Measurements from ENCODE around the genes LRIG2 and TSHB.

DNA sequence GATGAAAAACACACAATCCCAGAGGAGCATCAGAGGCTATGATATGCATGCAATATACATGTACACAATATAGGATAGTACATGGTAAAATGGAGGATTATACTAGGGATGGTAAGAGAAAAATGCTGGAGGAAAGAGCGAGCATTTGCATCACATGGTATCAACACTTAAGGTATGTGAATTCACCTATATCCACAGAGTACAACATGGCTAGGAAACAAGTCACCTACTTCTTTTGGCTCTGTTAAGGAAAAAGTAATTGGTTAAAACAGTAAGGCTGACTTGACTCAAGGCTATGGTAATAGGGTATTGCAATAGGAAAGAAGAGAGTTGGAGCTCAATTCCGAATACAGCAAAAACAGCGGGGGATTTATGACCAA lies 1.7 kb downstream of the MOV10 start:
- PRO-cap, result no peak
- RAMPAGE, long total RNA, result no peak

DNA sequence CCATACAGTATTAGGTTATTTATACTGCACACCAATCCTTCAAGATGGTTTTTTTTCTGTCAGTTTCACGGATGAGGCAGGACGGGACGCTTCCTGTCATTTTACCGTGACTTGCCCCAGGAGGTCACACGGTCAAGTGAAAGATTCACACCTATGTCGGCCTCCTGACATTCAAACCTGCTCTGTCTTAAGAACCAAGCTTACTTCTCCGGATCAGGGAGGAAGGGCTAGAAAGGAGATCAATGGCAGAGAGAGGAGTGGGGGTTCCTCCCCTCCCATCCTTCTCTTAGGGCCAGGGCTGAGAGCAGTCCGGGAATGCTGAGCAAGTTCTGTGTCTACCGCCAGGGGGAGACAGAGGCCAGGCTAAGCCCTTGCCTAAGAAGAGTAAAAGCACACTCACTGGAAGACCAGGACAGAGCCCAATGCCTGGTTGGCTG lies 992 bp upstream of the PPM1J start:
- PRO-cap, result unidirectional peak, minus-strand start at position 288 of the sequence
- RAMPAGE, long total RNA, result no peak

DNA sequence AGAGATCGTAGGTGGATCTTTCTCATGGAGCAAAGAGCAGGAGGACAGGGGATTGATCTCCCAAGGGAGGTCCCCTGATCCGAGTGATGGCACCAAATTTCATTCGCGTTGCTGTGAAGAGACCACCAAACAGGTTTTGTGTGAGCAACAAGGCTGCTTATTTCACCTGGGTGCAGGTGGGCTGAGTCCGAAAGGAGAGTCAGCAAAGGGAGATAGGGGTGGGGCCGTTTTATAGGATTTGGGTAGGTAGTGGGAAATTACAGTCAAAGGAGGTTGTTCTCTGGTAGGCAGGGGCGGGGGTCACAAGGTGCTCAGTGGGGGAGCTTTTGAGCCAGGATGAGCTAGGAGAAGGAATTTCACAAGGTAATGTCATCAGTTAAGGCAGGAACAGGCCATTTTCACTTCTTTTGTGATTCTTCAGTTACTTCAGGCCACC lies 106.9 kb downstream of the TAFA3 start:
- PRO-cap, result no peak
- RAMPAGE, long total RNA, result no peak

- PRO-cap, result bidirectional peak, plus-strand start at chr1:113073221, minus-strand start at chr1:113073051; bidirectional peak, plus-strand start at chr1:113073652, minus-strand start at chr1:113073572
- RAMPAGE, long total RNA, result start-site peak on the minus strand at chr1:113073083-113073113, 10 and 7 reads in 2 replicates
Observed at GRCh38 chr1:113072937-113073801, at the start of gene LRIG2. TSS of gene LRIG2 (plus strand) at chr1:113073198.

DNA sequence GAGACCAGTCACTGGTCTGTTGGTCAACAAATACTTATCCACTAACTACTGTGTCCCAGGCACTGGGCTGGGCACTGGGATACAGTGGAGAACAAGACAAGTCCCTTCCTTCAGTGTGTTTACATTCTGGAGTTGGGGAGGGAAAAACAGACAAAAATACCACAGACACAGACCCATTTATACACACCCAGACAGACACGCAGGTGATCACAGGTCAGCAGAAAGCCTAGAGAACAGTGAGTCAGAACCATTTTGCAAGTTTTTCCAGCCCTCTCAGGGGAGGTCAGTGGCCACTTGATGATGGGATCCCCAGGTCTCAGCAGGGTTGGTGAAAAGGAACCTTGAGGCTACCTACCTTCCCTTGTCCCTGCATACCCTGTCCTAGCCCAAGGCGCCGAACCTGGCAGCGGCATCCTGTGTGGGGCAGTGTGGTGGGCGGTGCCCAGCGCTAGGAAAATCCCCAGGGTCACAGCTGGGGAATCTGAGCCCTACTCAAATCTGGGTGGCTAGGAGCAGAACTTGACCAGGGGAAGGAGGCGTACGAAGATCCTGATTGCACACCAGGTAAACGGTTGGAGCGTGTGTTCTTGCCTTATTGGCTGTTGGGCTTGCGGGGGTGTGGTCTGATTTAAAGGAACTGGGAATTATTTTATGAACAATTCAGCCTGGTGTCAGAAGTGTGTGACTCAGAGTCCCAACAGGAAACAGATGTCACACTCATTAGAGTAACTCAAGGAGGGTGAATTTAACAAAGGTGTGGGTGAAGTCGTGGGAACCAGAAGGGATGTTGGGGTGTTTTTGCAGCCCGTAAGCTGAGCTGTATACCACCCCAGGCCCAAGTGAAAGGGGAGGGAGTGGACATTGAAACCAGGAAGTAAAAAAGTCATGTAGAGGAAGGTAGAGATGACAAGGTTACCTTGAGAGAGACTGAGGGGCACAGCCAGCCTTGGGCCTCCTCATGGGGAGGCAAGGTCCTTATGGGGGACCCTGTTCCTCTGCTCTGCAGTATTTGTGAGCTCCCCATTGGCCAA lies 118.6 kb downstream of the LRIG2 start:
- PRO-cap, result no peak
- RAMPAGE, long total RNA, result no peak

DNA sequence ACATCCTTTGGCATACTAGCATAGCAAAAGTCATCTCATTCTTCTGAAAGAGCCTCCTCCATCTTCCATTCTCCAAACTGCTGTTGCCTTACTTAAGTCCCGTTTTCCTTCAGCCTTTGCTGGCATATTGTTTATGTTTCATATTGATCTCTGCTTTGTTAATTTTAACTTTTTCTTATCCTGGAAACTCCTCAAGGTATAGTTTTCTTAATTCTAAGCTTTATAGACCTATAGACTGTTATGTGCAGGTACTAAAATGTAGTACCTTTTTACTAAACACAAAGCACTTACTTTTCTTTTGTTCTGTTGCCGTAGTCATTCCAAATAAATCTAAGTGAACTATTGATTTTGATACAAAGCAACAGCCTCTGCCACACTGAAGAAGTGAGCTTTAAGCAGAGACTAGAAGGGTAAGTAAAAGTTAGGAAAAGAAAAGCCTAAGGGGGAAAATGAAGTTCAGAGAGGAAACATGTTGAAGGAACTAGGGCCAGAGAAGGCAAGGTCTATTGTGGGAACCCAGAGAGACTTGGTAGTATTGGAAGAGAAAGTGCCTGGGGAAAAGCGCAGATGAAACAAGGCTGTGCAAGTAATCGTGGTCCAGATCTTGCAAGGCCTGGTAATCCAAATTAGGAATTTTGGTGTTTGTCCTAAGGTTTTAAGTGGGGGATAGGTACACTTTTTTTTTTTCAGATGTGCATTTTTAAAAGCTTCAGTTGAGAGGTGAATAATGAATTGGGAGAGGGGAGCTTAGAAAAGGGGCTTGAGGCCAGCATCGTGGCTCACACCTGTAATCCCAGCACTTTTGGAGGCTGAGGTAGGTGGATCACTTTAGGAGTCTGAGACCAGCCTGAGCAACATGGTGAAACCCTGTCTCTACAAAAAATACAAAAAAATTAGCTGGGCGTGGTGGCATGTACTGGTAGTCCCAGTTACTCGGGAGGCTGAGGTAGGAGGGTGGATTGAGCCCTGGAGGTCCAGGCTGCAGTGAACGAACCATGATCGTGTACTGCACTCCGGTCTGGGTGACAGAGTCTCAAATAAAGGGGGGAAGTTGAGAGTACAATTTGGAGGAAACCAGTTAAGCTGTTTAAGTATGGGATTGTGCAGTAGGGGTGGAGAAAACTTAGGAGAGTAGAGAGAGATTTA lies 4.1 kb downstream of the HIPK1 start:
- PRO-cap, result no peak
- RAMPAGE, long total RNA, result no peak

DNA sequence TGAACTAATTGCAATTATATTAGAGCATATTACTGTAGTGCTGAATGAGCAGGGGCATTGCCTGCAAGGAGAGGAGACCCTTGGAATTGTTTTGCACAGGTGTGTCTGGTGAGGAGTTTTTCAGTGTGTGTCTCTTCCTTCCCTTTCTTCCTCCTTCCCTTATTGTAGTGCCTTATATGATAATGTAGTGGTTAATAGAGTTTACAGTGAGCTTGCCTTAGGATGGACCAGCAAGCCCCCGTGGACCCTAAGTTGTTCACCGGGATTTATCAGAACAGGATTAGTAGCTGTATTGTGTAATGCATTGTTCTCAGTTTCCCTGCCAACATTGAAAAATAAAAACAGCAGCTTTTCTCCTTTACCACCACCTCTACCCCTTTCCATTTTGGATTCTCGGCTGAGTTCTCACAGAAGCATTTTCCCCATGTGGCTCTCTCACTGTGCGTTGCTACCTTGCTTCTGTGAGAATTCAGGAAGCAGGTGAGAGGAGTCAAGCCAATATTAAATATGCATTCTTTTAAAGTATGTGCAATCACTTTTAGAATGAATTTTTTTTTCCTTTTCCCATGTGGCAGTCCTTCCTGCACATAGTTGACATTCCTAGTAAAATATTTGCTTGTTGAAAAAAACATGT lies 4.2 kb upstream of the OLFML3 start:
- PRO-cap, result no peak
- RAMPAGE, long total RNA, result no peak

- PRO-cap, result no peak
- RAMPAGE, long total RNA, result no peak
Observed at GRCh38 chr1:114033095-114033701, 53.9 kb downstream of the OLFML3 start.

GRCh38 chr1:114151942-114153352 lies 1.2 kb downstream of the SYT6 start:
- PRO-cap, result no peak
- RAMPAGE, long total RNA, result no peak

GRCh38 chr1:114408439-114409101 lies 102.4 kb downstream of the TRIM33 start:
- PRO-cap, result no peak
- RAMPAGE, long total RNA, result no peak

GRCh38 chr1:114420207-114420986 lies 90.6 kb downstream of the TRIM33 start:
- PRO-cap, result no peak
- RAMPAGE, long total RNA, result no peak

DNA sequence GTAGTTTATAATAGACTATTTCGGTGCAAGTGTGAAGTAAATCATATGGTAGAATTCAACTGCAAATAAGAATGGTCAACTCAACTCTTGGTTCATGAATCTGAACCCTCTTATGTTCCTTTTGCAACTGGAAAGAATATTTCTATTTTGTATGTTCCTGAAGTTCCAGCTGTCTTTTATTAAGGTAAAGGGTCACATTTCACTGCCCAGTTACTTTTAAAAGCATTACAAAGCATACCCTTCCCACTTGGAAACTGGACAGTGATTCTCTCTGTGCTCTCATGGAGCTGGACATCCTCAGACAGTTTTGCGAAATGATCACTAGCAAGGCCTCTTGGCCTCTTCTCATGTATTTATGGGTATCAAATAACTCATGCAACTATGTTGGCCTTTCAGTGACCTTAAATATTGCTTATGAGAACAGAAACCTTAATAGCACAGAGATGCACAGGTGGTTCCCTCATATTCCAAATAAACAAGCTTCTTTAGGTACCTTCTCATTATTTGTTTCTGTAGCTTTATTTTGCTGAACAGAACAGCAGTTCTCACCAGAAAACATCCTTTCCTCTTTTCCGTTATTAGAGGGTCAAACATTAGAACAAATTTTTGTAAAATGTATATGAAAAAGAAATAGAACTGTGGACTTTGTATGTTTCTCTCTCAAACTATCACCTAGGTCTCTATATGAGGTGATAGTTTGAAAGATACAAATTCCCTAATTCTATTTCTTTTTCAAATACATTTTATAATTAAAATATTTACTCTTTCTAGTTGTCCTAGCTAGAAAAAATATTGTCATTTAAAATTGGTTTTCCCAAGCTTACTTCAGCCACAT lies 8.0 kb upstream of the AMPD1 start:
- PRO-cap, result no peak
- RAMPAGE, long total RNA, result no peak

GRCh38 chr1:114717402-114718195 lies 1.0 kb upstream of the NRAS start:
- PRO-cap, result no peak
- RAMPAGE, long total RNA, result no peak

DNA sequence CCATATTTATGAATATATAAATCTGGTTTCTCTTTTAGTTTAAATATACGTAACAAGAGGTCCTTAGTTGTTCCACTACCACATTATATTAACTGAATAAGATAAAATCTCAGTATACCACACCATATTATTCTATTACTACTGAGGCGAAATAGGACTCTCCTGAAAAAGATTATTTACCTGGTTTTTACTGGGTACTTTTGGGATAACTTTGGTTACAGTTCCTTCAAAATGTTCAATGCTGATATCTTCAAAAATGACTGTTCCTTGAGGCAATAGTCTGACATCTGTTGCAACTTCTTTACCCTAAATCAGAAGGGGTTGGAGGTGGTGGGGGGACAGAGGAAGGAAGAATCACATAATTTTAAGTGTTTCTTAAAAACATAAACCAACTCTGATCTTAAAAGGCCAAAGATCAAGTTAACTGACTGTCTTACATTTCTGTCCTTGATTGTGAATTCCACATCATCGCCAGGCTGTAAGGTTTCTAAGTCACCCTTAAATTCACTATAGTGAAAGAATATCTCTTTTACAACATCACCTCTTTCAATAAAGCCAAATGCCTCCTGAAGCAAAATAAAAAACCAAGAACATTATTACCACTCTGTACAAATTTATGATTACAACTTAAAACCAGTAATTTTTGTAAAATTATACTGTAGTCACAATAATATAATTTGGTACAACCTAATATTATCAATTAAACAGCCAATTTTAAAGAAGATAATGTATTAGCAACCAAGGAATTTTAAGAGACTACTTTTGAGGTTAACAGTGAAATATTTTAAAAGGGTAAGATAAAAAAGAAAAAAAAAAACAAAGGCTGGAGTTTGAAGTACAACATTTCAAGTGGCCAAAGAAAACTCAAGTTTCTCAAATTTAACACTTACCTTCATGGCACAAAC lies 17.2 kb upstream of the NRAS start:
- PRO-cap, result no peak
- RAMPAGE, long total RNA, result no peak

DNA sequence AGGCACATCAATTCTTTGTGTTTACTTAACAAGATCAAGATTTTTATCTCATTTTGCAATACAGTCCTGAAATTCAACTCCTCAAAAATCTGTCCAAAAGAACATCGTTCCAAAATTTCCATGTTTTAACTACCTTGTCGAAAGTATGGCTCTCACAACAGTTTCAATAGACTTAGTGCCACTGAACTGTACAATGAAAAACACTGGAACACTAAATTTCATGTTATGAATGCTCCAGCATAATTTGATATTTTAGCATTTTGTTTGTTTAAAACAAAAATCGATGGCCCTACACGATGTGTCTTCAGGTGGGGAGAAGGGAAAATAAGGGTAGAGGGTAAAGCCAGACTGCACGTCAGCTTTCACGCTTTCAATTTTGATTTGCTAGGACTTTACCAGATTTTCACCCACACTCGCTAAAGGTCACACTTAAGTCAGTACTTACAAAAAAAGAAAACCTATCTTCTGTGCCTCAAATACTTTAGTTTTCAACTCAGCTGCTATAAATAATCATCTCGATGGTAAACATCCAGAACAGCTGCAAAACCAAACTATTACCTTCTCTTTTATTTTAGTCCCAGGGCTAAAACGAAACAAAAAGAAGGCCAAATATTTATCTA lies 1.9 kb downstream of the CSDE1 start:
- PRO-cap, result no peak
- RAMPAGE, long total RNA, result no peak

DNA sequence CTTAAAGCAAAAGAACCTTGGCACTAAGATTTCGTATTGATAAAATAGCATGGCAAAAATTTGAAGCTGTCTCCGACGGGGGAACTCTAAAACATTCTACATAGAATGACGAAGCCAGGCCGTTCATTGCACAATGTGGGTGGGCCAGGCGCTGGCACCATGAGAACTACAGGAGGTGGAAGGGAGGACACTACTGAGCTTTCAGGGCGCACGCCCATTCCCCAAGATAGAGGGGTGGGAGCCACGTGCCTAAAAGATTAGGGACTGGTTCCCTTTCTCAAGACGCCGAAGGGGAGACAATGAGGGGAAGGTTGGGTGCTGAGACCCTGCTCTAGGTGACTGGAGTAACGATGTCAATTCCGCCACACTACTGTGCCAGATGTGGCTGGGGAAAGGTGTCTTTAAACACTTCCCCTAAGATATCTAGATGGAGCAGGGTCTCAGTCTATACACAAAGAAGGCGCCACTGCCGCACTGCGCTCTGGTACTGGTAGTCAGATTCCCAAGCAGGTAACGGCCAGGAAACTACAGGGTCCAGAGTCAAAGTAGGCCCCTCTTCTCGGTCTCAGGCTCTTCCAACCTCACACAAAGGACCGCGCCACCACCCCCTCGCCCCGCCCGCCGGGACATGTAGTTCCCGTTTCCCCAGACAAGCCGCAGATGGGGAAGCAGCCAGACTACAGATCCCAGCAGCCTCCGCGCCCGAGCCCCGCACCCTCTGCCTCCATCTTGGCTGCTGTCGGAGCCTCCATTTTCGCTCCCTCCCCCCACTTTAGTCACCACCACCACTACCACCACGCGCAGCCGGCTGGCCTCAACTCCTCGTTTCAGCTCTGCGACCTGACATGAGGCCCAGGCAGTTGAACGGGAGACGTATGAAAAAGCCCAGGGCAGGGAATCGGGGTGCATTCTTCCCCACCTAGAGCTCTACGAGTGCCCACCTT lies 623 bp downstream of the CSDE1 start:
- PRO-cap, result unidirectional peak, plus-strand start at position 162 of the sequence; bidirectional peak, plus-strand start at position 659 of the sequence, minus-strand start at position 567 of the sequence
- RAMPAGE, long total RNA, result no peak

DNA sequence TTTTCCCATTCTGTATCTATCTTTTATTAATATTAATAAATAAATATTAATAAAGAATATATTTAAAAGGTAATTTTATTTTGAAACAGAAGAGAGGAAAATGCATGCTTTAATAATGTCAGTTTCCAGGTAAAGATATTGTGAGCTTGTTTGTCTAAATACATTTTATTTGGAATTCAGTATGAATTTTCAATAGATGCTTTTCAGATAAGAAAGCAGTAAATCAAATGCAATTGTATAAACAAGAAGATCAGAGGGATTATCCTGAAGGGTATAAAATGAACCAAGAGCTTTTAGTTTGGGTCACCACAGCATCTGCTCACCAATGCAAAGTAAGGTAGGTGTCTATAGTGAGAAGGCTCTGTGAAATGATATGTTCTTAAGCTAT lies at the start of gene TSHB:
TSS of gene TSHB (plus strand) at position 303 of the 388 bp plus-strand sequence.
- PRO-cap, result no peak
- RAMPAGE, long total RNA, result no peak

DNA sequence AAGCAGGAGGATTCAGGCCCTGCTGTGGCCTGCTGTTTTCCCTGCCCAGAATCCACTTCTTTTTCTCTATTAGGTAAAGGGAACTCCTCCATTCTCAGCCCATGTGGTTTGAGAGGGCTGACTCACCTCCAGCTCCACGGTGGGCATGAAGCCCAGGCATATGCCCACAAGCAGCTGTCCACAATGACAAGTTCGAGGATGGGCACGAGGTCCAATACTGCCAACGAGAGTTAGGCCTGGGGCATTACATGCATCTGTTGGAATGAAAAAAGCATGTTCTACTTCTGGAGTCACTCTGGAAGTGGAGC lies 20.2 kb downstream of the TSPAN2 start:
- PRO-cap, result unidirectional peak, minus-strand start at position 54 of the sequence
- RAMPAGE, long total RNA, result no peak

DNA sequence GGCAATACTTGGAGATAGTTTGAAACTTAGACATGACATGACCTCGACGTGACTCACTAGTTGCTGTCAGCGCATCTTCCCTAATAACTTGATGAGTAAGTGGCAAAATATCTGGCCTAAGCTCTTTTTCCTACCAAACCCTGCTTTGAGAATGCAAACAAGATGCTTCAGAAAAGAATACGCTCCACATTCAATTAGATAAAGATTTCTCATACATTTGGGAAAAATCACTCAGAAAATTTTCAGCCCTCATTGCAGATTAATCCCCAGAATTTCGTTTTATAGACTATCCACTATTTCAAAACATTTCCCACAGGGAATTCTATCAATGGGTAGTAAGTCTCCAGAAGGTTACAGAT lies 79.6 kb upstream of the TSPAN2 start:
- PRO-cap, result no peak
- RAMPAGE, long total RNA, result no peak

DNA sequence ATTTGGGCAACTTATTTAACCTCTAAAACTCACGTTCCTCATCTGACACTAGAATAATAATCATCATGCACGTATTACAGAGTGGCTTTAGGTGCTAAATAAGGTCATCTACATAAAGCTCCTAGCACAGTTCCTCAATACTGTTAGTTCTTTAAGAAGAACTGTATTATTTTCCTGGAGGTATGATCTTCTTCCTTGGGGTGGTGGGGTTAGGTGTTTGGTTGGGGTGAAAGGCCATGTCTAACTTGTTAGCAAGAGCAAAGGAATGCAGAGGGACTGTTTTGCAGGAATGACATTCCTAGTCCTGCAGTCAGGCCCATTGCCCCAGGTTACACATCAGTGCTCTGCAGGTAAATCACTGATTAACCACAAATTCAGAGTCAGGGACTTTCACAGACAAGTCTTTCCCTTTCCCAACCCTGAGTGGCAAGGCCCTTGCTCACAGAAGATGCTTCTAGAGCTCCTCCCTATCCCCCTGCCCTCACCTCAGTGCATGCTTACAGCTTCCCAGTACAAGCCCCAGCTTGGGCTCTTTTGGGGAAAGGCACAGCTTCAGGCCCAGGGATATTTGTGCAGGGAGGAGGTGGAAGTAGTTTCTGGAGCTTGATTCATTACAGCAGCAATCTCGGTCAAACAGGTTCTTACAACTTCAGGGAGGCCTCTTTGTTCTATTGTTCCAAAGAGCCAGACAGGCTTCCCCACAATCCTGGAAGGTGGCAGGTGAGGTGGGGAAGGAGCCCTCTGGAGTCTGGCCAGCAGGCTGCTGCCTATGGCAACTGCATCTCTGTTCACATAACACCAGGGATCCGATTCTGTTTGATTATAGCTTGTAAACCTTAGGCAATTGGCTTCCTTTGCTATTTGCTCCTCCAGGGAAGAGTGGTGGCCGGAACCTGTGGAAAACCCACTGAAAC lies 53.9 kb downstream of the CASQ2 start:
- PRO-cap, result no peak
- RAMPAGE, long total RNA, result no peak